Bronchus (tissue), 1 donor: ENCODE results near the genes SERINC1 and CLVS2.

DNA sequence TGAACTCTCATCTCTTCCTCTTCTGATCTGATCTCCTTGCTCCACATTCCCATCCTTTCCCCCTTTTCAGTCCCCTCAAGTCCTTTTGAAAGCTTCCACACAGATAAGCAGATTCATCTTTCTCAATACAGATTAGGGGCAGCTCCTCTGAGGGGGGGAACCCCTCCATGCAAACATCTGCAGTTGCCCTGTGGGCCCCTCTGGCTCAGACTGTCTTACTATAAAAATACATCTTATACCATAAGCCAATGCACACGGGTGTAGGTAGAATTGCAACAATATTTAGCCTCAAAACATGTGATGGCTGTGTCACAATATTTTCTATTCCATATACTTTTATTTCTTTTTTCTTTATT is 68.4 kb upstream of the CEP85L start:
- PRO-cap: no peak

DNA sequence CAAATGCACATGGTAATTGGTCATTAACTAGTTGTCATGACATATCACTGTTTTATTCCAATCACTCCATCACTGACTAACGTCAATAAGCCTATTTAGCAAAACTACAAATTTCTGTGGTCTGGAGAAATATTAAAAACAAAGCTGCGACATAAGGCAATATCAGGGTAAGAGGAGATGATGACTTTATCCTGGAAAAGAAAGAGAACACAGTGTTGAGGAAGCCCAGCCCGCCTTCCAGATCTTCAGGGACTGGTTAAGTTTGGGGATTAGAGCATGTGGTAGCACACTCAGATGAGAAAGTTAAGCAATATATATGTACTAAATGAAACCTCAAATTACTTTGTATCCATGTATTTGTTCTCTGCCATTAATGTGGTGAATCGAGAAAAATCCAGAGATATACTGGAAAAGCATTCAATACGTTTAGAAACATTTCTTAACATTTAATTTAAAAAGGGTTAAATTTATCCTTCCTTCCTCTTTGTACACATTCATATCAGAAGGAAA is 128.3 kb upstream of the FAM184A start:
- PRO-cap: no peak

GRCh38 chr6:119209520-119210558 is 131.4 kb upstream of the FAM184A start:
- PRO-cap: no peak

DNA sequence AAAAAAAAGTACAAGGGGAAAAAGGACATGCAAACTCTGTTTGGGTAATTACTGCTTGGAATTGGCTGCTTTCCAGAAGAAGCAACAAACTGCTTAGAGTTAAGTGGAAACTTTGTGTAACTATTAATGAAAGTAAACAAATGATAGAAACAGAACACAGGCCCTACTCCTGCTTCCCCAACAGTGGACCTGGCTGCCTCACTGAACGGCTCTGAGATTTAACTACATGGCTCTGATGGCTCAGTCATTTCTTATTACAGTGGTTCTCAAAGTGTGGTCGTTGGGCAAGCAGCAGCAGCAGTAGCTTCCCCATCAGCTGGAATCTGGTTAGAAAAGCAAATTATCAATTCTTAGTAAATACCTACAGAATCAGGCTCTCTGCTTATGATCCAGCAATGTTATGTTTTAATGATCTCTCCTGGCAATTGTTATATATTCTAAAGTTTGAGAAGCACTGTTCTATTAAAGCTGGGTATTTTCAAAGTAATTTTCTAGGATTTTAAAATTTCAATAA is 108.3 kb downstream of the MAN1A1 start:
- PRO-cap: no peak

- PRO-cap: no peak
These were observed 60.8 kb downstream of the MAN1A1 start for GRCh38 chr6:119288612-119289386.

- PRO-cap: no peak
These were observed 2.6 kb downstream of the MAN1A1 start for GRCh38 chr6:119347072-119347329.

DNA sequence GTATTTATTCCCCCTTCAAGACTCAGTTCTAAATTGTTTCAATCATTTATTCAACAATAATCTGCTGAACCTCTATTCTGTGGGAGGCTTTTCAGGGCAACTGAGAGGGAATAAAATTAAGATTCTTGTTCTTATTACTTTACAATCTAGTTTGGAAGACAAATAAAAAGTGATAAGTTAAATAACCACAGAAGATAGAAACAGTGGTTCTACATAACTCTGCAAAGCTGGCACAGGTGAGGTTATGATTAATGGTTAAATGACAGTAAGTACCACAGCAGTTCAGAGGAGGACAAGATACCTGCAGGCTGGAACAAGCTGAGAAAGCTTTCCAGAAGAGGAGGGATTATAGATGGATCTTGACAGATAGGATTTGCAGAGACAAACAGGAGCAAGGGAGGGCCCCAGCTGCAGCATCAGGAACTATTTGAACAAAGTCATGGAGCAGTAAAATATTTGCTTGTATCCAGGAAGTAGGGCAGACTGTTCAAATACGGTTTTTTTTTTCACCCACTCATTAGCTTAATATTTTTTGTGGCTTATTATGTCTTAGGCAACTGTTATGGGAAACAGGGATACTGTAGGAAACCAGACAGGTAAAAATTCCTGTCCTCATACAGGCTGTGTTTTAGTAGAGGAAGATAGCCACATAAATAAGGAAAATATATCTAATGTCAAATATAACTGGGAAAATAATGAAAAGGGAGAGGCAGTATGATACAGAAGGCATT is 144.4 kb upstream of the MAN1A1 start:
- PRO-cap: no peak

DNA sequence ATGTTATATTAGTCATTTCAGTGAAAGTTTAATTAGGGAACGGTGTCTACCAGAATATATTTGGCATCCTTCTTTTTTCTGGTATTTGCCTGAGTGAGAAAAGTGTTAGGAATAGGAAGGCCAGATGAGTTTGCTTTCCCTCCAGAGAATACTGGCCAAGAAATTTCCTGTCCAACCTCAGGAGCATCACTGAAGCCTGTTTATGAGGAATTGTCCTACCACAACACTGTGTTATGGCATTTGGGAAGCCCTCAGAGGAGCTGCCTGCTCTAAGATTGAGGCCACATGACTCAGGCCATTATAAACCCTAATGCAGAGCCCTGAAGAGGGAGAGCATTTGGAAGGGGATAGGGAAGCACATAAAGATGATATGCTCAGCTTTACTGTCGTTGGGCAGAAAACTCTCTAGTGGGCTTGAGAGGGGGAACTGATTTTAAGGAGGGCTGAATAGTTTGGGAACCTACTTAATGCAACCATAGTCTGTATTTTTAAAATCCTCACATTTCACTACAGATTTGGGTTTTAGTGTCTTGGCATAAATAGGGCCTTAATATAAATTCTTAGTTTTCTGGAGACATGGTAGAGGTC is 996 bp upstream of the GJA1 start:
- PRO-cap: no peak

DNA sequence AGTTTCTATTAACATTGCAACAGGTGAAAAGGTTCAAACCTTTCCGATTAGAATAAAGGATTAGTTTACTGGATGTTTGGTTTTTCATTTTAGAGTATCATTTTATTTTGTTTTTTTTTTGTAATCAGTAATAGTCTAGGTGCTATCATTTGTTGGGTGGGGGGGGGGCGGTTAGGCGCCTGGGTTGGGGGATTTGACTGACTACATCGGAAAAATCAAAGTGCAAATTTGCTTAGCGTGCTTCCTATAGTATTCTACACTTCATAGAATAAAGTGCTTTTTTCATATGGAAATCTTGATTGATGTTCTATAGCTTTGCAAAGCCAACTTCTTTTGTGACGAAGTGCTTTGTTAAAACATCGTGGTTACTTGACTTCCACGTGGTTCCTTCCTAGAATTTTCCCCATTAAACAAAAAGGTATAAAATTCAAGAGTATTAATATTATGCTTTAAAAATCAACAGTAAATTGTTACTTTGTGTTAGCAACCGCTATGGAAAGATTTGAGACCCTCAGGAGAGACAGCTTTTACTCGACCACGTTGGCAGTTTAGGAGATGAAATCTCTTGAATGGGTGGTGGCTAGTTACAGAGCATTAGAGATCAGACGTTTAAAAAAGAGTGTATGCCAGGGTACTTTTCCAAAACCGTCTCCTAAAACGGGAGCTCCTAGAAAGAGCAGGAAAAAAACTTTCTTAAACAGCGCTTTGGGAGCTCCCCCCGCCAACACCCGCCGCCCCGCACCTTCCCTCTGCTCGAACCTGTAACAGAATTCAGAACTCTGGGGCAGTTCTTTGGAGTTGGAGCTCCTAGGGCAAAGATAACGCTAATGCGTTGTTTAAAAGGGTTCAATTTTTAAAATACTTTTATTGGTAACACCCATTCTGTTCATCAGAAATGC is 830 bp downstream of the GJA1 start:
- PRO-cap: no peak

GRCh38 chr6:121522844-121523157 is 87.4 kb downstream of the GJA1 start:
- PRO-cap: no peak

DNA sequence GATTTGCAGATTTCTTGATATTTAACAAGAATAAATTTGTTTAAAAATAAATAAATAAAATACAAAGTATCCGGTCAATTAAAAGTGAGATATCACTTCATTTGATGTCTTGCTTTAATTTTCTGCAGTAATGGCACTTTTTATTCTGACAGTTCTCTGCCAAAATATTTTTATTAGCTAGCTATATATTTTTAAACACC is 342.0 kb downstream of the GJA1 start:
- PRO-cap: no peak

DNA sequence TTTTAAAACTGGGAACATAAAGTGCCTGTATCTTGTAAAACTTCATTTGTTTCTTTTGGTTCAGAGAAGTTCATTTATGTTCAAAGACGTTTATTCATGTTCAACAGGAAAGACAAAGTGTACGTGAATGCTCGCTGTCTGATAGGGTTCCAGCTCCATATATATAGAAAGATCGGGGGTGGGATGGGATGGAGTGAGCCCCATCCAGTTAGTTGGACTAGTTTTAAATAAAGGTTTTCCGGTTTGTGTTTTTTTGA is 33.1 kb downstream of the HSF2 start:
- PRO-cap: no peak

GRCh38 chr6:122470959-122472160 is at the start of gene SERINC1:
Gene SERINC1 (minus strand): TSS chr6:122471807.
- PRO-cap: unidirectional peak, plus-strand start at chr6:122471236; bidirectional peak, plus-strand start at chr6:122471956, minus-strand start at chr6:122471807

DNA sequence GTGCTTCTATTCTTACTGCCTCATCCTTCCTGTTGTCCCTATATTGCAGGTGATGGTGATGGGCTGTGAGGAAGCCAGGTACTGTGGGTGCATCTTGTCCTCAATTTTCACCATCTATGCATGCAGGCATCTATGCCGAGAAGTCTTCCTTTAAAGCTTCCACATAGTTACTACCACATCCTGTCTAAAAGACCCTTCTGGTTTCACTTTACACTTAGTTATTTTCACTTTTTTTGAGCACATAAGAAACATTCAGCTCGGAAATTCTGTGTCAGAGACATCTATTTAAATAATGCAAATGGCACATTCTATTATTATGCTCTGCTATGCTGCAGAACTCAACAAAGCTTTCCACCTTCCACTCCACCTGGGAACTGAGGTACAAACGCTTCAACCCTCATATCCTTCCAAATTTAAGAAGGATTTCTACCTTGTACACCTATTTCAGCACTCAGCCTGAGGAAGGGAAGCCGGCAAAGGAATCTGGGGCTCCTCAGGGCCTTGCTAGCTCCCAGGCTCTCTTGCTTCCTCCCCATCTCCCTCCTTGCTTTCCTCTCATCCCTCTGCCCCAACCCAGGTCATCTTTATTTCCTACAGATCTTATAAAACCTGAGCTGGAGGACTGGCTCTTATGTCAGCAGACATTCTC is 28.1 kb upstream of the FABP7 start:
- PRO-cap: no peak

DNA sequence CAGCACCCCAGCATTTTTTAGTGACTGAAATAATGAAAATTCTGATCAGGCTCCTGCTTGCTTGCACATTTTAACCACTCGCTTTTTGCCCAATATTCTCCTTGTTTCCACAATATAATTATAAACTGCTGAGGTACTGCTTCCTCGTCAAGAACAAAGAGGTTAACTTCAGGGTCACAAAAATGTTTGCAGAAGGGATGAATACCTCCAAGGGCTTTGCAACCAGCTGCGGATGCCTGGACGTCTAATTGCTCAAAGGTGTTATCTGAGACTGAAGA is 506 bp upstream of the SMPDL3A start:
- PRO-cap: unidirectional peak, plus-strand start at position 191 of the sequence

- PRO-cap: no peak
These were observed at the start of gene CLVS2 for GRCh38 chr6:122995681-122996910. Gene CLVS2 (plus strand): TSS chr6:122996235.

GRCh38 chr6:123519058-123519691 is 117.6 kb downstream of the TRDN start:
- PRO-cap: no peak

GRCh38 chr6:124712773-124713117 is 249.5 kb upstream of the RNF217 start:
- PRO-cap: no peak

DNA sequence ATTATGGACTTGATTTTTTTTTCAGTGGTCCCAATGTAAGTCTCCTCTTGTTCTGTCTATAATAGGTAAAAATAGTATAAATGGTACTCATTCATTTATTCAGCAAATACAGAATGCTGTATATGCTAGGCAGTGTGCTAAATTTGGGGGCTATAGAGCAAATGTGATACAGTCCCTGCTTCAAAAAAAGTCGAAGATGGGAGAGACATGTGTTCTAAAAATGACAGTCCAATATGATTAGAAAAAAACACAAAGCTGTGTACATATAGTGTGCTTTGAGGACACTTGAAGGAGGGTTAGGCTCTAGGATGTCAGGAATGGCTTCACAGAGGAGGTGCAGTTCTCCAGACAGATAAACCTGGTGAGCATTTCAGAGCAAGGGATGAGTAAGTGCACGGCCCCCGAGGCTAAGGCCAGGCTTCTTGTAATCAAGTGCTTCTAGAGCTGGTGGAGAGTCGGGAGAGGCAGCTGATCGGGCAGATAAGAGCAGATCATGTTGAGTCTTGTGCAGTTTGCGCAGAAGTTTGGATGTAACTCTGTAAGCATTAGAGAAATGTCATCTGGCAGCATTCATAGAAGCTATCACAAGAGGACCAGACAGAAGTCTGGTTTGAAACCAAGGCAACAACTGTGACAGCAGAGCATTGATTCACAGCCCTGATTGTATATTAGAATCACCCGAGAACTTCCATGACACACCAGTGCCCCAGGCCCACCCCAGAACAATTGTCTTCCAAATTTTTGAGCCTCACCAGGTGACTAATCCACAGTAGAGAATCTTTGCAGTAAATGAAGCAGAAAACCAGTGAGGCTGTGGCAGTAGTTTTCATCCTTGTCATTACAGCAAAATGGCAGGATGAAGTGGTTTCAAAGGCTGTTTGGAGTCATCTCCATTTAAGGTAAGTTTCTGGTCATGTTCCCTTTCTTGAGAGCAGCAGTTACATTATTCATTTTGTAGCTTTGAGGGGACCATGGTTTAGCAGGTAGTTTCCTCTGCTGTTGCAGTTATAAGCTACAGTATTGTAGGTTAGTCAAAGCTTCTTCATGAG is 83.8 kb downstream of the RNF217 start:
- PRO-cap: no peak

DNA sequence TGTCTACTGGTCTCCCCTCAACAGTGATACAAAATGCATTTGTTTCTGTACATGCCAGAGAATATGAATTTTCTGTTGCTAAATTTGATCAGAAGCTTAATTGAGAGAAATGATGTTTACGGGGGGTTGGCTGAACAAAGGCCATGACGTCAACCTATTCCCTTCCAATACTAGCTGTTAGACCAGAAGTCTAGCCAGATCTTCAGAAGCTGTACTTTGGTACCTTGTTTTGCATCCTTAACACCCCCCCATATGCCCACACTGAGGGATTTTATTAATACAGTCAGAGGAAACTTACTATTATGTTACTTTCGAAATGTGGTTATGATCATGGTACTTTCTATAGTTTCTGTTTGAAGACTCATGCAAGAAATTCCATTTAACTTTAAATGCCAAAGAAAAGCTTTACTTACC is 3.1 kb downstream of the NCOA7 start:
- PRO-cap: no peak